Placental pericyte (primary cell): ENCODE measurements around a stretch of chr11.

GRCh38 chr11:12258133-12258919, 119.0 kb upstream of the PARVA start:
- CAGE, long polyA plus RNA, result no peak

DNA sequence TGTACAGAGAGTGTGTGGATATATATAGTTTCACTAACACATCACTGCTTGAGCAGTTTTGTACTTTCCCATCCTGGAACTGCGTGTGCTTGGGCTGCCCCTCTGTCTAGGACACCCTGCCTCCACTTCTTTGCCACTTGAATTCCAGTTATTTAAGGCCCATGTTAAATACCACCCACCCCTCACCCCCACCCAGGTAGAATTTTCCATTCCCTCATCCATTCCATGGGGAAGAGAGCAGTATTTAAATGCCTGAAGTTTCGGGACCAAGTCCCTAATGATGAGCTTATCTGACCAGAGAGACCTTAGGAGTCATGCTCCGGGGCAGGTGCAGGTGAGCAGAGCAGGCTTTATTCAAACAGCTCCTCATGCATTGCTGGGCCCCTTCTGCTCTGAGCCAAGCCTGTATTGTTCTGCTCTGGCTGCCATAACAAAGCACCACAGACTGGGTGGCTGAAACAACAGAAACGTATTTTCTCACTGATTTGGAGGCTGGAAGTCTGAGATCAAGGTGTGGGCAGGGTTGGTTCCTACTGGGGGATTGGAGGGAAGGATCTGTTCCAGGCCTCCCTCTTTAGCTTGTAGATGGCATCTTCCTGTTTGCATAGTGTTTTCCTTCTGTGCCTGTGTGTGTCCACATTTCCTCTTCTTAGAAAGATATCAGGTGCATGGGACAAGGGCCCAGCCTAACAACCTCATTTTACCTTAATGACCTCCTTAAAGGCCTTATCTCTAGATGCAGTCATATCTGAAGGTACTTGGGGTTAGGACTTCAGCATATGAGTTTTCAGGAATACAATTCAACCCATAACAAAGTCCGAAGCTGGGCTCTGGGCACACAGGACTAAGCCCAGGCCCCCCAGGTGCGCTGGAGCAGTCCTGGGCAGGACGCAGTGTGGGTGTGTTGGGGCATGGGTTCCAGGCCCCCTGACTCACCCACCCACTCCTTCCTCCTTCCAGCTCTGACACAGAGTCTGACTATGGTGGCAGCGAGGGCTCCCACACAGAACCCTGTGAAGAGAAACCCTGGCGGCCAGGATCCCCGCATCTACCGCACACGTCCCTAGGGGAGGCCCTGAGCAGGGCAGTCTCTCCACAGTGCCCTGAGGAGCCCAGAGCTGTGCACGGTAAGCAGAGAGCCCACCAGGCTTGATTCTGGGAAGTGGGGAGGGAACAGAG, 97.0 kb upstream of the PARVA start:
- CAGE, long polyA plus RNA, result no peak

DNA sequence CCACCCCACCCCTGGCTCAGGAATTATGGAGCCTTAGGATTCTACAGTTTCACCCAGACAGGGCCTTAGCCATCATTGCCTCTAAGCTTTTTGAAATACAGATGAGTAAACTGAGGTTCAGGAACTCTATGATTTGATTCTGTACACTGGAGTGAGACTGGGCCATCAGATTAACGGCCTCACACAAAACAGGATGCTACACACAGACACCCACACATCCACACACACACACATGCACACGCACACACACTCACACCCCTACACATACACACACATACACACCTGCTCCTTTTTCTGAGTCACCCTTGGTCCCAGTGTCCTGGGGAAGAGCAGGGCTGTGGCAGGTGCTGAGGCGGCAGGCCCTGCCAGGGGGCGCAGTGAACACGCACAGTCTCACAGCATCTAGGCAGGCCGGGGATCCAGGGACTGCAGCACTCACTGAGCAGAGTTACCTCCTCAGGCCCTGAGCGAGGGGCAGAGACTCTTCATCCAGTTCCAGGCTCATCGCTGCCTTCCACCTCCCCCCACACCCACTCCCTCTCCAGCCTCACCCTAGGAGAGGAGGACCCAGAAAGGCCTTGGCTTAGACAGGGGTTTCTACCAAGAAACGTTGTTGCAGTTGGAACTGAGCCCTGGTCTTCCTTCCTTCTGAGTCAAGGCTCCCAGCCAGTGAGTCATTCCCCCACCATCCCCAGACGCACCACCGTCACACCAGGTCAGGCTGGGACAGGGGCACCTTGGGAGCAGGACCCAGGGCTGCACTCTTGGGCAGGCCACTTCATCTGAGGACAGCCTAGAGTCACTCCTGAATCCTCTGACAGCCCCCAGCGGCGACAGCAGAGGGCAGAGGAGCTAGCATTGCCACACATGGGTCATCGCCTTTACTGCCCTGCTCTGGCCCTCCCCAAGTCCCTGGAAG, 89.7 kb upstream of the PARVA start:
- CAGE, long polyA plus RNA, result no peak

DNA sequence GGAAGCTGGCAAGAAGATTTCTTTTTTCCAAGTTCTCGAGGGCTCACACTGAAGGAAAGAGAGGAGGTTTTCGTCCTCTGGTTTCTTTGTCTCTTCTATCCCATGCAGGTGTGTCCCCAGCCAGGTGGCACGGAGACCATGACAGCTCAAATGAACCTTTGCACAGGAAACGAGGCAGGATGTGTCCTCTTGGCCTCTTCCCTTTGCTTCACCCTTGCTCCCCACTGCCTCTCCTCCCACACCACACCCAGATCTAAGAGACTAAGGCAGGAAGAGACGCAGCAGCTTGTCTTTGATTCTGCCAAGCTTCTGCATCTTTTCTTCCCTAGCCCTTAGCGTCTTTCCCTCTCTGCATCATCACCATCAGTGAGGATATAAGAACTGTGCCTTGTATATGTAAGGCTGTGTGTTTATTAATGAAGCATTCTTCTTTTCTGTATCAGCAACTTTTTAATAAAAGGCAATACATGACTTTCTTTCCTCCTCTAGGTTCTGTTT, 56.1 kb upstream of the PARVA start:
- CAGE, long polyA plus RNA, result no peak

- CAGE, long polyA plus RNA, result no peak
Measured at GRCh38 chr11:12503151-12503591, 125.8 kb downstream of the PARVA start.

DNA sequence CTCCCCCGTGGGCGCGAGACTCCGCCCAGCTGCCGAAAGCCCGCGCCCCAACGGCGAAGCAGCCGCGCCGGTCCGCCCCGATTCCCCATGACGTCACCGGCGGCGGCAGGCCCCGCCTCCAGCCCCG, 145 bp upstream of the TEAD1 start:
- CAGE, long polyA plus RNA, result no peak

- CAGE, long polyA plus RNA, result no peak
Measured at GRCh38 chr11:12725549-12726202, 51.5 kb downstream of the TEAD1 start.

- CAGE, long polyA plus RNA, result no peak
Measured at GRCh38 chr11:12767024-12767345, 92.8 kb downstream of the TEAD1 start.

- CAGE, long polyA plus RNA, result no peak
Measured at GRCh38 chr11:12868568-12869158, 140.5 kb upstream of the RASSF10 start.

- CAGE, long polyA plus RNA, result no peak
Measured at GRCh38 chr11:12888621-12889761, 120.1 kb upstream of the RASSF10 start.

GRCh38 chr11:13315493-13315943, 37.9 kb downstream of the BMAL1 start:
- CAGE, long polyA plus RNA, result no peak

DNA sequence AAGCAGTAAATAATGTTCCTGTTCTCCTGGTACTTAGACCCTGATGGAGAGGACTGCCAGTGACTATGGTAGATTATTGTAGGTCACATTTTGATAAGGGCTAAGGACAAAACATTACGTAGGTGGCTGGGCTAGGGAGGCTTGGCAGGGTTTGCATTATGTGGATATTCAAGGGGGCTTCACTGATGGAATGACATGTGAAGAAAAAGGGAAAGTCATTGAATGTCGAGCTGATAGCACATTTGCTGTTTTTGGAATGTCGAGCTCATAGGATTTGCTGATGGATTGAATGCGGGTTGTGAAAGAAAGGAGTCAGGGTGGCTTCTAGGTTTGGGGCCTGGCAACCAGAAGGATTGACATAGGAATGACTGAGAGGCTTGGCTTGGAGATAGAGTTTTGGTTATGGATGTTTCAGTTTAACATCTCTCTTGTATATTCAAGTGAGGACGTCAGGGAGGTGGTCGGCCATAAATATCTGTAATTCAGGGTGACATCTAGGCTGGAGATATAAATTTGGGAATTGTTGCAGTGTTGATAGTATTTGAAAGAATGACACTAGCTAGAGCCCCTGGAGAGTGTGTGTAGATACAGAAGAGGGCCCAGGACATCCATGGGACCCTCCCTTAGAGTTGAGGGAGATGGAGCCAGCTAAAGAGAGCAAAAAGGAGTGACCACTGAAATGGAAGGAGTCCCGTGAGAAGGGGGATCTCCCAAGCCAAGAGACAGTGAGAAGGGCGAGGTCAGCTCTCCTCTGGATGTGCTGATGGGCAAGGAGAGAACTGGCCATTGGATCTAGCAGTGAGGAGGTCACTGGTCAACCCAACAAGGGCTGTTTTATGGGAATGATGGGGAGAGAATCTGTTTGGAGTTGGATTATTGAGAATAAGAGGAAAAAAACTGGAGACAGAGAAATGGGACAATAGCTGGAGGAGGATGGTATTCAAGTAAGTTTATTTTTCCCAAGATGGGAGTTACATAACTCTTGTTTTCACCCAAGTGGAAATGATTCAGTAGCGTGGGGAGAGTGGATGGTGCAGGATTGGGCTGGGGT, 73.7 kb downstream of the BMAL1 start:
- CAGE, long polyA plus RNA, result no peak

DNA sequence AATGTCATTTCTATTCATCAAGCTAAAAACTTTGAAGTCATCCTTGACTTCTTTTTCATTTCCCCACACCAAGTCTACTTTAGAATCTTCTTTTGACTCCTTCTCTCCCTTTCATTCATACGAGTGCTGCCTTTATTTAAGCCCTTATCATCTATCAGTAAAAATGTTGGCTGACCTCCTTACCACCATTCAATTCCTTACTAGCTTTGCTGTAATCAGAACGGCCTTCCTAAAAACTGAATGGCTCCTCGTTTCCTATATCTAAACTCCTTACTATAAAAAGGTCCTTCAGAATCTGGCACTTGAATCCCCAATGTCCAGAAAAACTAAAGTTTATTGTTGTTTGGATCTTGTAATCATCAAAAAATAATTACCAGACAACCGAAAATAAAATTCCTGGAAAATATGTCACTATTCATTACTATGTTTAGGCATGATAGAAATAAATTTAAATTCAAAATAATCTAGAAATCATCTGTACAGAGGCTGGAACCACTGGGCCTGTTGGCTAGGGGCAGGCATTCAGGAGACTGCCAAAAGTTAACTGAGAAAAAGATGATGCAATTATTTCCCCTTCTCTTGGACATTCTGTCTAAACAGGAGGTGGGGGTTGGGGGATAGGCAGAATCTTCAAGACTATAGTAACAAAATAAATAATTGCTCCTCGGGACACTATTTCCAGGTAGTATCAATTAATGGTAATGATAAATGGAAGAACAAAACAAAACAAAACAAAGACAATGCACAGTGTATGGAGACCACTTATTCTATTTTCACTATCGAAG, 14.3 kb downstream of the BTBD10 start:
- CAGE, long polyA plus RNA, result no peak

- CAGE, long polyA plus RNA, result no peak
Measured at GRCh38 chr11:13667915-13668539, 441 bp upstream of the FAR1 start.

DNA sequence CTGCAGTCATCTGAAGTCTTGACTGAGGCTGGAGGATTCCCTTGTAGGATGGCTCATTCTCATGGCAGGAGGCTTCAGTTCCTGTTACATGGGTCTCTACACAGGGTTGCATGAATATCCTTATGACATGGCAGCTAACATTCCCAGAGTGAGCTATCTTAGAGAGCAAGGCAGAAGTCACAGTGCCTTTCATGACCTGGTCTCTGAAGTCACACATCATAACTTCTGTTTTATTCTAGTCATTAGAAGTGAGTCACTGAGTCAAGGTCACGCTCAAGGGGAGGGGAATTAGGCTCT, 10.3 kb upstream of the SPON1 start:
- CAGE, long polyA plus RNA, result no peak

DNA sequence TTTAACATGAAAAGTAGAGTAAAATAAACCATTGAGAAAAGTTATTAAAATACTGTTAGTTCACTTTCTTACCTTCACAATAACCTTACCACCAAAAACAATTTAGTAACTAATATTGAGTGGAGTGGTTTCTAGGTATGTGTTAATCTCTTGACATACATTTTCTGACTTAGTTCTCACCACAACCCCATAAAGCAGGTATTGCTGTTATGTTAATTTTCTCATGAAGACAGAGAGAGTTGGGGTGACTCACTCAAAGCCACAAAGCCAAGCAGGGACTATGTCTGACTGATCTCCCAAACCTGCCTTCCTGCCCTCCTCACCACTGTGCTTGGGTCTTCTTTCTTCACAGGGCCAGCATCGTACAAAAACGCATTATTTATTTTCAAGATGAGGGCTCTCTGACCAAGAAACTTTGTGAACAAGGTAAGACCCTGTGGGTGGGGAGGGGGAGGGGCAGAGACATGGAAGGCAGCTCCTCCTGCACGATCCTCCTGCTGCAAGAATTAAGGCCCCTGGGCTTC, 112.5 kb downstream of the SPON1 start:
- CAGE, long polyA plus RNA, result no peak

DNA sequence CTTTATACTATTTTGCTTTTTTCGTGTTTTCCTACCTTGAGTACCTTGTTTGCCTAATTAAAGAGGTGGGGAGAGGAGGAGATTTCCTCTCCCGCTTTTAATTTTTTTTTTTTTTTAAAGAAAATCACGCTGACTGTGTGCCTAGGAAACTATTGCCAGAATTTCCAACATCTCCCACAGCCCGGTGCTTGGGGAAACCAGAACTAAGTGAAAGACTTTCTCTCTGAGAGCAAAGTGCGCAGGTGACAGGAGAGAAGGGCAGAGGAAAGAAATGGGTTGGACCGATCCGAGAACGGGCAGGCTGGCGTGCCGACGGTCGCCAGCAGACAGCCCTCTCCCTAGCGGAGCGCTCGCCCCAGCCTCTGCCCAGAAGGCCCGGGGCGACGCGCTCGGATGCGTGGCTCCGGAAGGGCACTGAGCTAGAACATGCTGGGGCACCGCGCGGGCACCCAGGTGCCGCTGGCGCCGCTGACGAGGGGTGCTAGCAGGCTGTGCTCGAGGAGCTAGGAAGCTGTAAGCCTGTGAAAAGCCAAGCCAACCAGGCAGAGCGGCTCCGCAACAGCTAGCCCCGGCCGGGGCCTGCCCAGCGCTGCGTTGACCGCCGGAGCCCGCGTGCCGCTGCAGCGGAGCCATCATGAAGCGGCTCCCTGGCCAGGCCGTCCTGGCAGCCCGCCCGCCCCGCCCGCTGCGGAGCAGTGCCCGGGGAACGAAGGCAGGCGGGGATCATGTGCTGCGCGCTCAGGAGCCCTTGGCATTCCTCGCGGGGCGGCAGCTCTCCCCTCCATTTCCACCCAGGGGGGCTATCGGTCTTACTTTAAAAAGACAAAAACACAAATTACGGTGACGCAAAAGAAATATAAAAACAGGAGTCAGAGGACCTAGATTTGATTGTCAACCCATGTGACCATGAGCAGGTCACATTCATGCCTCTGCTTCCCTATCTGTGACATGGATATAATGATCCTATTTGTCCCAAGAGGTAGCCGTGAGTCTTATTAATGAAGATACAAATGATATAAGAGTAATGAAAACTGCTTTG, 22.1 kb upstream of the RRAS2 start:
- CAGE, long polyA plus RNA, result no peak

- CAGE, long polyA plus RNA, result no peak
Measured at GRCh38 chr11:14455544-14456213, 43.9 kb downstream of the COPB1 start.

GRCh38 chr11:14509025-14509502, 9.5 kb upstream of the COPB1 start:
- CAGE, long polyA plus RNA, result no peak

- CAGE, long polyA plus RNA, result no peak
Measured at GRCh38 chr11:14617561-14618165, 25.9 kb upstream of the PDE3B start.